ENCODE results near the gene DDX3X.

DNA sequence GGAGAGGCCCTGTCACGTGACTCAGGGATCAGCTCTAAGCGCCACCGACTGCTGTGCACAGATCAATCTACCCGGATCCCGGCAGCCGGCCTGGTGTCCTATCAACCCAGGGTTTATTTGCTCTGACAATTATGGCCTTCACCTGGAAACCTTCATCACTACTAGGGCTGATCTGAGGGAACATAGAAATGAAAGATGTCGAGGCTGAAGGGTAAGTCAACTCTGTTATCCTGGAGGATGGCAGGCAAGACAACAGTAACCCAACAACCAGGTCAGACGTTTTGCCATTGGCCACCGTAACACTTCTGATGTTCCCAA lies 38.9 kb downstream of the BCOR start:
- PRO-cap, result no peak

DNA sequence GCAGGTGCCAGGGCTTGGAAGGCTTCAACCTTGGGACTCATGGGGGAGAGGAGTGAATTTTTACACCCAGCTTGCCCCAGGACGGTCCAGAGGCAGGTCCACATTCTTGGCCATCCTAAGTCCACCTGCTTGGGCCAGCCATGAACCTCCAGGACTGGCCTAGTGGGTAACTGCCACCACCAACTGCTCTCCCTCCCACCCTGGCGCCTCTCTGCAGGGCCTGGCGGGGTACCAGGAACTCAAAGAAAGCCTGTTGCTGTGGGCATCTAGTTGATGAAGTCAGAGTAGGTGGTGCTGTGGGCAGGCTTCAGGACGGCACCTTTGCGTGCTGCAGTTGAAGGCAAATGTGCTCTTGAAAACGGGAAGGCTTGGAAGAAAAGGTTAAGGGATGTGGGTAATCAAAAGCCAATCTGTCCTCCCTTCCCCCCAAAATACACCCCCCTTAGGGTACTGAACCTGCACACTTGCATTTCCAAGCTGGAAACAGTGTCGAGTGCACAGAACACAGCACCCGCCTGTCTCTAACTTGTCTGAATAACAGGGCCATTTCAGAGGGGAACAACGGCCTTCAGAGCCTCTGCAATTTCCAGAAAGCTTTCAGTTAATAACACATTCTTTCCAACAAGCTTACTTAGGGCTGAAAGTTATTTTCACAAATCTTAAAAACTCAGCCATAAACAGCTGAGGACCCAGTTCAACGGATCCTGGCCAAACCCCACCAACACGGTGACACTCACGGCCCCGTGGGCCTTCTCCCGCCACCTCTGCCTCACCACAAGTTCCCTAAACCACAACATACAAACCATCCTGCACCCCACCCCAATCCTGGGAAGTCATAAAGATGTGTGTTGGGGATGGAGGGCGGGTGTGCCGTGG lies 11.8 kb downstream of the BCOR start:
- PRO-cap, result no peak

GRCh38 chrX:40092496-40093358 lies 5.0 kb downstream of the BCOR start:
- PRO-cap, result bidirectional peak, plus-strand start at chrX:40092915, minus-strand start at chrX:40092910

DNA sequence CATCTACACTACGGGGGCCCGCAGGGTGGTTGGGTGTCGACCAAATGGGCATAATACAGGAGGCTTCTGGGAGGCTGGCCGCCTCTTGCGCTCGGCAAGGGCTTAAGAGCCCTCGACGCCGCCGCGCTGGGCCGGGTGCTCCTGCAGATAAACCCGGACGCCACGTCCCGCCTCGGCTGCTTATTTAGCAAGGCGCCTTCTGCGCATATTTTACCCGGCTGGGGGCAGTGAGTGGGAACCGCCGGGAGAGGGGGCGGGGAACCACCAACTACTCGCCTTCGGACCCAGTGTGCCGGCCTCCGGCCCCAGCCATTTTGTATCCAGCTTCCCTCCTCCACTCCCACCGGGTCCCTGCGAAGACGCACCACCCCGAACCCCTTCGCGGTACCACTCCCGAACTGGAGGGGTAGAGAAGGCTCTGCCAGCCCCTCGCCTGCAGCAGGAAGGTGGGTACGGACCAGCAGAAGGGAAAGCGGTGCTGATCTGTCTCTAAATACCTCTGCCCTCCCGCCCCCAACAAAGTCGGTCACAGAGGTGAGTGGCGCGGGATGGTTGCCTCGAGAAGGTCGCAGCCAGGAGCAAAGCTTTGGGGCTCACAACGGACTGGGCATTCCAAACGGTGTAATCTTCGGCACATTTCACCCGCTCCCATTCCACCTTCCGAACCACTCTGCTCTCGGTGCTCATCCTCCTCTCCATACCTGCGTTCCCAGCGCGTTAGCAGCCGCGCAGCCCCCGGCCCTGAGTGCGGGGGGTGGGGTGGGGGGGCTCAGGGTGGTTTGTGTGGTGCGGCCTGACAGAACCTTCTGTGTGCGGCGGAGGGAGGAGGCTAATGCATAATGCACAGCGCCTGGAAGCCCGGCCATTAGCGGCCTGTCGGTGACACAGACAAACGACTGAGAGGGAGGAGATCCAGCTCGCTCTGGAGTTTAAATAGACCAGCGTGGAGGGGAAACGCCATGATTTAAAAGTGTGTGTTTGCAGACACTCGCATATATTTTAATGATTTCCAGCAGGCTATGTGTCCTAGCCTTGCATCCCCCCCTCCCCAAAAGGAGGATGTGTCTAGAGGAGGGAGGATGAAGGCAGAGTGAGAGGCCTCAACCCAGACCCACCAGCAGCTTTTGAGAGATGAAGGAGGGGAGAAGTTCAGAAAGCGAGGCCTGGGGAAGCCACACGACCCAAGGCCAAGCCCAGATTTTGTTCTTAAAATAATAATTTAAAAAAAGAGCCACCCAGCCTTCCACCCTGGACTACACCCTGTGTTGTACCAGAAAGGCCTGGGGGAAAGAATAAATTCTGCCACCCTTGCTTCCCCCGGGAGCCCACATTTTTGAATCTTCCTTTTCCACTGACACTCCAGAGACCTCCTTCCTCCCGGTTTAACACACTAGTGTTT lies 5.1 kb upstream of the BCOR start:
- PRO-cap, result bidirectional peak, plus-strand start at position 317 of the sequence, minus-strand start at position 186 of the sequence

- PRO-cap, result no peak
Observed at GRCh38 chrX:40117651-40118446, 20.1 kb upstream of the BCOR start.

GRCh38 chrX:40148421-40149690 lies 51.1 kb upstream of the BCOR start:
- PRO-cap, result no peak

DNA sequence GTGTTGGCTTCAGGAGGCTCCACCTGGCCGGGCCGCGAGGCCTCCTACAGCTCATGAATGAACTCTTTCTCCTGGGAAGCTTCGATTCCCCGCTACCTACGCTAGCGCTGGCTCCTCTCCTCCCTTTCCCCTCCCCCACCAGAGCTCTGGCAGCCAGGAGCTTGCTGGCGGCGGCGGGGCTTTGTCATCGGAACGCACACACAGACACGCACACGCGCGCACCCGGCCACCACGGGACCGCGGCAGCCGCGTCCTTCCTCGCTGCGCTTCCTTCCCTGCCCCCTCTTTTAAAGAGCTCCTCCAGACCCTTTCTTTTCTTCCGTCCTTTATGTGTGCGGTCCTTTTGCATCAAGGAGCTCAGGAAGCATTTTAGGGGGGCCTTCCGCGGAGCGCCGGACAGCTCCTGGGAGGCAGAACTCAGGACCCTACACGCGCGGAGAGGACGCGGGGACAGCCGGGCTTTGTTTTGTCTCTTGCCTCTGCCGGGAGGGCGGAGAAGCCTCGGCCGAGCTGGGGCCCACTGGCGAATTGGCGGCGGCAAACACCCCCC lies 70.2 kb upstream of the BCOR start:
- PRO-cap, result bidirectional peak, plus-strand start at position 141 of the sequence, minus-strand start at position 59 of the sequence

DNA sequence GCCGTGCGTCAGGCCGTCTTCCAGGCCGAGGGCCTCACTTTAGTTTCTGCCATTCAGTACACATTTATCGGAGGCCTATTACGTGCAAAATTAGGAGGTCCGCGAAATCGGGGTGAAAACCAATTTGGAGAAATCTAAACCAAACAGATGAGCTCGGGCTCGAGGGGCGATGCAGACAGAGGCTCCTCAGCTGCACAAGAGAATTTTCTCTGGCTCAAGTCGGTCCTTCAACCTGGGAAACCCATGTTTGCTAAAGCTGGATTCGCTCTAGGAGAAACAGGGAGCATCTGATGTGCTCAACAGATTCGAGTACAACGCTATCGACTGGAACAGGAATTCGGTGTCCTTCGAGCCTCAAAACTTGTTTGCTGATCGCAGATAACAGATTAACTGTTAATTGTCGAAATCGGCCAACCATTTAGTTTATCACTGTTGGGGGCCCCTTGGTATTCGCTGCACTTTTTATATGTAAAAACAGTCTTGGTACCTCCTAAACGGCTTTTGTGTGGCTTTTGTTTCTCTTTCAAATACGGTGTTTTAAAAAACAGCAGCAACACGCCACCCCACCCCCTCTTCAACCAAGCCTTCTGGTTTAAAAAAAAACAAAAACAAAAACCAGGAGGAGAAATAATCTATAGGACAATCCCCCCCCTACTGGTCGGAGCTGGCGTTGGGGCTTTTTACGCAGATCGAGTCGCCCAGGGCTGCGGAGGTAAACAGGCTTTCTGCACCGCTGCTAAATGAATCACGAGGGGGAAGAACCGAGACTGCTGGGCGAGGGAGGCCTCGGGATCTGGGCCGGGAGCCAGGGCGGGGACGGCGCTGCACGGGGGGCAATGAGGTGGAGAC lies 71.5 kb upstream of the BCOR start:
- PRO-cap, result bidirectional peak, plus-strand start at position 687 of the sequence, minus-strand start at position 289 of the sequence

GRCh38 chrX:40174830-40175135 lies 77.0 kb upstream of the BCOR start:
- PRO-cap, result no peak

- PRO-cap, result no peak
Observed at GRCh38 chrX:40468273-40468650, 112.5 kb upstream of the ATP6AP2 start.

DNA sequence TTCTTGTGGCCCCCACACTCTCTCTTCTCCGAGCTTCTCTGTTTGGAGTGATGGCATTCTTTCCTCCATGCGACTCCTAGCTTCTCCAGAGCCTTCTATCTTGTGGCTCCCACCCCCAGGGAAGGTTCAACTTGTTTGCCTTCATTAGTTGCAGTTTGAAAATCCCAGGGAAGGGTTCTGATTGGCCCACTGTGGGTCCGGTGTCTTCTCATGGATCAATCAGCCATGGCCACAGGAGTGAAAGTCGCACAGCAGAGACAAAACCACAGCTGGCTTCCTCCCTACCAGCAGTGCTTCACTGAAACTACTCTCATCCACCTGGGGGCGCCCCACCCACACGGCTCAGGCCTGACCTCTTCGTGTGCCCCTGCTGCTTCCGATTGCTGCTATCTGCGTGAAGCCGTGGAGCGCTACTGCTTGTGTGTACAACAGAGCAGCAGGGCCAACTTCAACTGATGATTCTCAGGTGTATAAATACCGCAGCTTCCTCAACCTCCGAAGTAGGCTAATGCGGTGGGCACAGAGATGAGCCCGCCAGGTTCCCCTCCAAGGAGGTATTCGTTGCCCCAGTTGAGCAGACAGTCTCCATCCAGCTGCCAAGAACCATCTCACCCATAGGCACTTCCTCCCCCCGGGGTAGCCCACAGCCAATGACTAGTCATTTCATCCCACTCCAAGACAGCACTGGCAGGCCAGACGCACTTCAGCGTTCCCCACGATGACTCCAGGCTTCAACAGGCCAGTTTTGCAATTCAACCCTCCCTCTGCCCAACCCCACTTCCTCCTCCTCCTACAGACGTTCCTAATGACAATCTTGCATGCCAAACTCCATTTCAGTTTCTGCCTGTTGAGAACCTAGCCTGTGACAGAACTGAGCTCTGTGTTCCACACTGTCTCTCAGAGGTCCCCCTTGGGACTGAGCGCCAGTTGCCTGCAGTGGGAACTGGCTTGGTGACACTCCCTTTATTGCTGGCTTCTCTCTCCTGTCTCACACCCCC lies 41.4 kb upstream of the ATP6AP2 start:
- PRO-cap, result no peak

DNA sequence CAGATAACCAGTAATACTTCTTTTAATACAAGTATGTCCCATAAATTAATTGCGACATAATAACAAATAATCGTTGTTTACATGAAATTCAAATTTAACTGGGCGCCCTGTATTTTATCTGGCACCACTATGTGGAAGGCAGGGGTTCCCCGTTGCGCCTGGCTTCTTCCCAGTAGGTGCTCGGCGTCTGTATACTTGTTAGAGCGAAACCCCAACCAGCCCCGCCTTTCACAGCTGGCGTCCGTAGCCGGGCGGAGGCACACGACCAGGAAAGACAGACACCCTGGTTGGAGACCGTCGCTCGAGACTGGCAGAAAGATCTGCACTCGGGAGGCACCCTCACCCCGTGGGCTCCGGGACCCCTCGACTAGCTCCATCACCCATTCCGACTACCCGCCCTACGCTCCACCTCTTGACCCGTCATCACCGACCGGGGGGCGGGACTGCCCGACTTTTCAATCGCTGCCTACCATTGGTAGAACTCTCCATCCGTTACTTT lies 383 bp upstream of the ATP6AP2 start:
- PRO-cap, result bidirectional peak, plus-strand start outside the sequence, minus-strand start at position 391 of the sequence

- PRO-cap, result no peak
Observed at GRCh38 chrX:41001943-41002469, 83.2 kb upstream of the USP9X start.

DNA sequence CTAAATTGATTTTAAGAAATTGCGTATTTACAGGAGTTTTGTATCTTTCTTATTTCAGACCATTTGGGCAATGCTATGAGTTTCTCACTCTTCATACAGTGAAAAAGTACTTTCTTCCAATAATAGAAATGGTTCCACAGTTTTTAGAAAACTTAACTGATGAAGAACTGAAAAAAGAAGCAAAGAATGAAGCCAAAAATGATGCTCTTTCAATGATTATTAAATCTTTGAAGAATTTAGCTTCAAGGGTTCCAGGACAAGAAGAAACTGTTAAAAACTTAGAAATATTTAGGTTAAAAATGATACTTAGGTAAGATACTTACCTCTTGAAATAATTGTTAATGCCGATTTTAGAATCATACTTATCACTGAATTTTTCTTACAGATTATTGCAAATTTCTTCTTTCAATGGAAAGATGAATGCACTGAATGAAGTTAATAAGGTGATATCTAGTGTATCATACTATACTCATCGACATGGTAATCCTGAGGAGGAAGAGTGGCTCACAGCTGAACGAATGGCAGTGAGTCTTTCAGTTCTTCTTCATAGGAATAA lies 55.7 kb downstream of the USP9X start:
- PRO-cap, result no peak

- PRO-cap, result bidirectional peak, plus-strand start at chrX:41334162, minus-strand start at chrX:41334055
Observed at GRCh38 chrX:41333705-41334400, at the start of gene DDX3X. DDX3X (plus strand) TSS chrX:41334162.

DNA sequence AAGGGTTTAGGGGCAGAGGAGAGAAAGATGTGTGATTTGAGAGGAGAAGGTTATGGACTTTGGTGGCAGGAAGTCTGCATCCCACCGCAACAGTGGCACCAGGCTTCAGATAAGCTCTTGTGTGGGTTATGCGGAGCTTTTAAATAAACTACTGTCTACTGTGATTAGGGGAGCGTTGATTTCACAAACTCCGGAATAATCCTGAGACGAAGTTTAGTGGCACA lies 1.4 kb downstream of the DDX3X start:
- PRO-cap, result no peak

- PRO-cap, result no peak
Observed at GRCh38 chrX:41336935-41337598, 3.1 kb downstream of the DDX3X start.

DNA sequence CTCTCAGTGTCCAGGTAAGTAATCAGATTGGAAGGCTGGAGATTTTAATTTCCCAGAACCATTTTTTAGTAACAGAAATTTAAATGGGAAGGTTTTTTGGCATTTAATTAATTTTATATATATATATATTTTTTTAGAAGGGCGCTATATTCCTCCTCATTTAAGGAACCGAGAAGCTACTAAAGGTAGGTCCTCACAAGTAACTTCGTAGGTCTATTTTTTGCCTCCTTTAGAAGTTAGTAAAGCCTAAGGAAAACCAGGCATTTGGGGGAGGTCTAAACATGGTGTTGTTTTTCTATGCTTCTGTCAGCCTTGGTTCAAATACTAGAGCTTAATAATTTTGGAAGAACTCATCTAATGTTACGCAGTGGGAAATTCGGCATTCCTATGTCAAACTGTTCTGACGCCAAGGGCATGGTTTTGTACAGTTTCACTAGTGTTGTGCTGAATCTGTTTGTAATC lies 5.0 kb downstream of the DDX3X start:
- PRO-cap, result no peak

- PRO-cap, result no peak
Observed at GRCh38 chrX:41346723-41347594, 13.0 kb downstream of the DDX3X start.

DNA sequence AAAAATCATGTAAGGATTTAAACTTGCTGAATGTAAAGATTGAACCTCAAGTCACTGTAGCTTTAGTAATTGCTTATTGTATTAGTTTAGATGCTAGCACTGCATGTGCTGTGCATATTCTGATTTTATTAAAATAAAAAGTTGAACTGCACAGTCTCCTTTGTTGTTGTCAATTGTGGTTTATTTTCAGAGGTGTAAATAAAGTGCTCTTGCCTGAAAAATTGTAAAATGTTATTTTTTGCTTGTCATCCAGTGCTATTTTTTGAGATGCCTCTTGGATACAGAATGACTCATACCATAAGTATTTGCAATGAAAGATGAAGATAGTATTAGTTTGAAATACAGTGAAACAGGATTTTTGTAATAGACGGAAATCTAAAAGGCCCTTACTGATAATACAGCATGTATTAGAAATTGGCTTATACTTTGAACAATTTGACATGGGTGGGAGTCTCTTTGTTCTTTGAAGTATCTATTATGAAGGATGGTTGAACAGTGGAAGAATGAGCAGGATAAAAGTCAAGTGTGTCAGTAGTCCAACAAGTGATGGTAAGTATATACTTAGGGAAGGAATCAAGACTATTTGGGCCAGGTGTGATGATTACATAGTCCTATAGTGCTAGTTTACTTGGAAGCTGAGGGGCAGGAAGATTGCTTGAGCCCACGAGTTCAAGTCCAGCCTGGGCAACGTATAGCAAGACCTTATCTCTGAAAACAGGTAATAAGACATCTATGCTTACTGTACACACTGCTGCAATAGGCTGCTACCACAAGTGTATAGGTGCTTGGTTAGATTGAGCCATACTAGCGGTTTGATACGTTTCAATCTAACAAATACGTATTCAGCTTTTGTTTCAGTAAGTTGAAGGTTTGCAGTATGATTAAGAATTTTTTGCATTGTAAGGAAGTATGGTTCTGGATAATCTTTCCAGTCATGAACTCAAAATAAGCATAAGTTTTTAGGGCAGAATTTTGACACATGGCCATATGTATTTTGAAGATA lies 16.4 kb downstream of the DDX3X start:
- PRO-cap, result no peak

Data from WTC11 (cell line).